Cardiac atrium fibroblast (primary cell): ENCODE measurements around the genes ARPC1A, ARPC1B and CYP3A43.

GRCh38 chr7:98307441-98308314 lies 26.2 kb downstream of the BRI3 start:
- RAMPAGE, long total RNA = no peak

GRCh38 chr7:98569515-98570503 lies 47.3 kb upstream of the NPTX2 start:
- RAMPAGE, long total RNA = no peak

GRCh38 chr7:98771607-98771964 lies 98.2 kb downstream of the TMEM130 start:
- RAMPAGE, long total RNA = no peak

DNA sequence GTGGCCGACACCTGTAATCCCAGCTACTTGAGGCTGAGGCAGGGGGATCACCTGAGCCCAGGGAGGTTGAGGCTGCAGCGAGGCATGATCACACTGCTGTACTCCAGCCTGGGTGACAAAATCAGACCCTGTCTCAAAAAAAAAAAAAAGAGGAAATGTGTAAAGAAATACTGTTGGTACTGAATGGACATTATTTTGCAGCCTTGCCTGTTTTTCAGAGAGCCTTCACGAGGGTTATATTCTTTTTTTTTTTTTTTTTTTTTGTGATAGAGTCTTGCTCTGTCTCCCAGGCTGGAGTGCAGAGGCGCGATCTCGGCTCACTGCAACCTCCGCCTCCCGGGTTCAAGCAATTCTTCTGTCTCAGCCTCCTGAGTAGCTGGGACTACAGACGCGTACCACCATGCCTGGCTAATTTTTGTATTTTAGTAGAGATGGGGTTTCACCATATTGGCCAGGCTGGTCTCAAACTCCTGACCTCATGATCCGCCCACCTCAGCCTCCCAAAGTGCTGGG lies 39.7 kb downstream of the TRRAP start:
- RAMPAGE, long total RNA = no peak

GRCh38 chr7:98922332-98922636 lies 44.0 kb downstream of the TRRAP start:
- RAMPAGE, long total RNA = no peak

- RAMPAGE, long total RNA = no peak
These were observed 114.7 kb downstream of the SMURF1 start for GRCh38 chr7:99029067-99029824.

DNA sequence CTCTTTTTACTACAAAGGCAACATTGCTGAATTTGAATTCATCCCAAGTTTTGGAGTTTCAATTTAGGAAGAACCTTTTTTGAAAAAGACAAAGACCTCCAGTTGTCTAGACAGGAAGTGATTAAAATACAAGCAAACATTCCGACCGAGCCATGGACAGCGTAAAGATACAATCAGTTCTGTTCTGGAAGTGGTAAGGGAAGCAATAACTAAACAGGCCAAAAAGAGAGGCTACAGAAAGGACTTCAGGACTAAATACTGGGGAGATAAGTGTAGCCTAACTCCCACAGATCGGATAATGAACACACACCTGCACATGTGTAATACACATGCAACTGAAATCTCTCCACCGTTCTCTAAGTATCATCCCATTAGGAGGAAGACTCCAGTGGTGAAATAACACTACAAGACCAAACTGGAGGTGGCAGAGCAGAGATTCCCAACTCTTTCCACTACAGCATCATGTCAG lies 100.9 kb downstream of the SMURF1 start:
- RAMPAGE, long total RNA = no peak

DNA sequence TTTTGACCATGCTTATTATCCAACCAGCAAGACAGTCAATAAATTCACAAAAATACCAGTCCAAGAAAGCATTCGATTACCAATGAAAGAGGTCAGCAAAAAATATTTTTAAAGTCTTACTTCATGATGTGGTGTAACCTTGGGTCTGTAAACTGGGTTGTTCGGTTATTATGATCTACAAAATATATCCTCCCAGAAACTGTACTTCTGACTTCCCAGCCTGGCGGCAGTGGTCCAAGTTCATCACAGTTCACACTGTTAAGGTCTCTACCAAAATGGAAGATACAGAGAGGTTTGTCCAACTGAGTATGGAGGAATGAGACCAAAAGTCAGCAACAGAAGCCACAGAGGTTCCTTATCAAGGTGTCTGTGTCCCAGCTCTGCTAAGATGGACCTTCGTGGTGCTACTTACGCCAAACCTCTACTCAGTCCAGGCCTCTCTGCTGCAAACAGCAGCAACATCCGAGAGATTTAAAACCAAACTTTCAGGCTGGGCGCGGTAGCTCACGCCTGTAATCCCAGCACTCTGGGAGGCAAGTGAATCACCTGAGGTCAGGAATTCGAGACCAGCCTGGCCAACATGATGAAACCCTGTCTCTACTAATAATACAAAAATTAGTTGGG lies 94.4 kb downstream of the SMURF1 start:
- RAMPAGE, long total RNA = no peak

GRCh38 chr7:99099003-99099380 lies 44.9 kb downstream of the SMURF1 start:
- RAMPAGE, long total RNA = no peak

DNA sequence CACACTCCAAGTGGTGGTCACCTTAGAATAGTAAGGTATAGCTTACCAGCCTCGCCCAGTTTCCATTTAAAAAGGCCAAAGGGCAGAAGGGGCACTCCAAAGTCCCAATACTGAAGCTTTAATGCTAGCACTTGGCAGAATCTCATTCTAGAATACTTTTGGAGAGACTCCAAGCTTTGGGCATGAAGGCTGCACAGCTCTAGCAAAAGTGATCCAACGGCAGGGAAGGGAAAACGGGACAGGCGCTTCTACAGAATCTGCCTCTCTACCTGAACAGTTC lies 19.7 kb downstream of the SMURF1 start:
- RAMPAGE, long total RNA = no peak

DNA sequence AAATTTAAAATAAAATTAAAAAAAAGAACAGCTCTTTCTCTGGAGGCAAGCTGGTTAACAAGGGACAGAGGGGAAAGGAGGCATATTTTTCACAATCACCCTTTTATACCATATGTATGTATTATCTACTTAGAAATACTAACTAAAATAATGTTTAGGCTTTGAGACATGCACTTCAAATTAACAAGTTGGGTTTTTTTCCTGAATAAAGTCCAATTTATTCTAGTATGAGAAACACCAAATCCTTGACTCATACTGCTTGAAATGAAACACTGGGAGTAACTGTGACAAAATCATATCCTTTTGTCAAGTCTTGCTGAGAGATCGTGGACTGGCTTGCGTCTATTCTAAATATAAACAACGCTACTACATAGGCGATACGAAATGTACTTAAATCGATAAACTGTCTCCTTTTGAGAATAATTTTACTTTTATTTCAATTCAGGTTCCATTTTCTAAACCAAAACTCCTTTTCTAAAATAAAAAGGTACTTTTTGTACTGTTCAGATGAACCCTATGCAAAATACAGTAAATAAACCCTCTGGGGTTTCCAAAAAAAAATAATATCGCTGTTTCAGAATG lies 16.3 kb downstream of the SMURF1 start:
- RAMPAGE, long total RNA = no peak

GRCh38 chr7:99325674-99326213 lies at the start of gene ARPC1A:
Gene ARPC1A (plus strand): TSS chr7:99325898.
- RAMPAGE, long total RNA = start-site peak on the plus strand at chr7:99325909-99325957, 483 and 477 reads in 2 replicates

DNA sequence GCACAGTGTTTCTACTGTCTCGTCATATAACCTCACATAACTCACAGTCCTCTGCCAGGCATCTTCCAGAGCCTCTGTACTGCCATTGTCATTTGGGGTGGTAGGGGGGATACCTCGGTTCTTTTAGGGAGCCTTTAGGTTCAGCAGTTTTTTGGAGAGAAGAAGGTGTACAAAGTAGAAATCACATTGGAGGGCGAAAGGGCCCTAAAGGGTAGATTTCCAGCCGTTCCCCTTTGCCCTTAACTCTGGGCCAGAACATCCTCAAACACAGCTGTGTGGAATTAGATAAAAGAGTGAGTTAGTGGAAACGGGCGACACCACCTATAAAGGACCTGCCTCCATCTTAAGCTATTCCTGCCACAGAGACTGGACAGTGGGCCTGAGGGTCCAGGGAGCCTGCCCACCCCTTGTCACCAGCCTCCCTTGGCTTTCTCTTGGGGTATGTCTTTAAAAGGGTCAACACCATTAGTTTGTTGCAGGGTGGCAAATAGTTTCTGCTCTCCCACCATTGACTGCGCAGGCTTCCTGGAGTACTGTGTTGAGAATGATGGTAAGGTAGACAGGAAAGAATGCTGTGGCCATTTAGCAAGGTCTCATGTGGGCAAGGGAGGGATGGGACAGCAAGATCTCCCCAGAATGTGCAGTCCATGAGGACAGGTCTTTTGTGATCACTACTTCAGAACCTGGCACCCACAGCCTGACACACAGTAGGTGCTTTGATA lies 22.7 kb upstream of the ARPC1B start:
- RAMPAGE, long total RNA = no peak

DNA sequence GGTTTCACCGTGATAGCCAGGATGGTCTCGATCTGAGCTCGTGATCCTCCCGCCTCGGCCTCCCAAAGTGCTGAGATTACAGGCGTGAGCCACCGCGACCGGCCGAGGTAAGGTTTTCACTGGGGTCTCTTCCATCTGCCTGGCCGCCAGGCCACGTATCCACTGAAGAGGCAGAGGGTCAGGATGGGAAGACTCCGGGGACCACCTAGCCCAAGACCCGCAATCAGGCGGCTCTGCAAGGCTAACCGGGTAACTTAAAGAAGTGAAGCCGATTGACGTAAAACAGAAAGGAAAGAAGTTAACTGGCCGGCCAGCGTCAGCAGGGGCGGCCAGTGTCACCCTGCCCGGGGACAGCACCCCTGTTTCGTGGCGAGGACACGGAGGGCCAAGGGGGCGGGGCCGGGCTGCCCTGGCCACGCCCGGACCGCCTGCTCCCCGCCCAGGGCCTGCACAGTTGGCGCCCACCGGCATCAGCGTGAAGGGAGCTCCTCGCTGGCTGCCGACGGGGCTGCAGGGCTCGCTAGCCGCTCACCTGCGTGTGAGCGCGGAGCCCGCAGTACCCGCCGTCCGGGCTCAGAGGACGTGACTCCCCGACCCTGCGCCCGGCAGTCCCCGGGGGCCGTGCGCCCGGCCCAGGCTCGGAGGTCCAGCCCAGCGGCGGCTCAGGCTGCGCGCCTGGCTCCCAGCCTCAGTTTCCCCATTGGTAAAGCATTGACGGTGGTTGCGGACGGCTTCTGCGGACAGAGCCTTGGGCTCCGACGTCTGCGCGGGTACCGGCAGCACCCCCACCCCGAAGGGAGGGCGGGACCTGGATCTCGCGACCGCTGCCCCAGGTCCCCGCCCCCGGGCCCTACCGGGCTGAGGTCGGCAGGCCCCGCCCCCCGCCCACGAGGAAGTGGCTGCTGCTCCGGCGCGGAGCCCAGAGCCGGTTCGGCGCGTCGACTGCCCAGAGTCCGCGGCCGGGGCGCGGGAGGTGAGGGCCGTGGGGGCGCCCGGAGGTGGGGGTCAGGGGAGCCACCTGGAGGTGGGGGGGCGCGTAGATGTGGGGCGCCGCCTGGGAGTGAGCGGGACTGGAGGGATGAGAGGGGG lies at the start of gene ARPC1B:
ARPC1B (plus strand) TSS at position 922 of the 1,089 bp plus-strand sequence.
- RAMPAGE, long total RNA = no peak

GRCh38 chr7:99395728-99396783 lies 12.3 kb downstream of the PDAP1 start:
- RAMPAGE, long total RNA = no peak

- RAMPAGE, long total RNA = no peak
These were observed 152 bp downstream of the PDAP1 start for GRCh38 chr7:99408379-99408510.

DNA sequence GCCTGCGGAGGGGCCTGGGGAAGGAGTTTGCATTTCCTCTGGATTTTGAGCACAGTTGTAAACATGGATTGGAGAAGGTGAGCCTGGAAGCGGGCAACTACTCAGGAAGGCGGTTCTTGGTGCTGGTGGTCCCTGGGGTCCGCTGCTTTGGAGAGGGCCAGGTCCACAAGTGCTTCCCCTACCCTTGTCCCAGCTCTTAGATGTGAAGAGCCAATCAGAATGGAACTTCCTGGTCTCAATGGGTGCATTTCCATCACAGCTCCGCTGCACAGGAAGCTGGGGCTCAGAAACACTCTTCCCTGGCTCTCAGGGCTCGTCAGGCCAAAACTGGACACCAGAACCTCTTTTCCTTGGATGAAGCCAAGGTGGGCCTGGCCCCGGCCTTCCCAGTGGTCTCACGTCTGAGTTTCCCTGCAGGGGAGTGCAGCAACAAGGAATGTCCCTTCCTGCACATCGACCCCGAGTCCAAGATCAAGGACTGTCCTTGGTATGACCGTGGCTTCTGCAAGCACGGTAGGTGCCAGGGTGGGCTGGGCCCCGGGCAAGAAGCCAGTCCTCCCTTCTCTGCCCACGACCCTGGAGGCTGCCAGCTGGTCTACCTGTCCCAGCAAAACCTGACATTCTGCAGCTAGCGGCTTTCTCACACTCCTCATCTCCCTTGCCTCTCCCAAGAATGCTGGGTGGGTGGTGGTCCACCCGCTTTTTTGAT lies 11.3 kb downstream of the CPSF4 start:
- RAMPAGE, long total RNA = no peak

GRCh38 chr7:99572340-99572905 lies 14.0 kb downstream of the ZNF655 start:
- RAMPAGE, long total RNA = no peak

- RAMPAGE, long total RNA = no peak
These were observed 27.3 kb downstream of the CYP3A5 start for GRCh38 chr7:99652328-99653002.

GRCh38 chr7:99827485-99828104 lies at the start of gene CYP3A43:
Gene CYP3A43 (plus strand): TSS chr7:99828013.
- RAMPAGE, long total RNA = no peak